IMR-90 (cell line): ENCODE measurements around a stretch of chr9.

- RRBS: no CpG with 5 or more reads among the region's 5 CpGs
CAGE:
- cytosol, long polyA plus RNA: no peak
- long polyA plus RNA: no peak
- nucleus, long polyA plus RNA: no peak
These were observed 26.0 kb upstream of the GLDC start for GRCh38 chr9:6671461-6671904.

GRCh38 chr9:6681143-6681836, 35.8 kb upstream of the GLDC start:
- RRBS: 4% methylated on average over 4 of the region's 65 CpGs
CAGE:
- cytosol, long polyA plus RNA: no peak
- long polyA plus RNA: no peak
- nucleus, long polyA plus RNA: no peak

DNA sequence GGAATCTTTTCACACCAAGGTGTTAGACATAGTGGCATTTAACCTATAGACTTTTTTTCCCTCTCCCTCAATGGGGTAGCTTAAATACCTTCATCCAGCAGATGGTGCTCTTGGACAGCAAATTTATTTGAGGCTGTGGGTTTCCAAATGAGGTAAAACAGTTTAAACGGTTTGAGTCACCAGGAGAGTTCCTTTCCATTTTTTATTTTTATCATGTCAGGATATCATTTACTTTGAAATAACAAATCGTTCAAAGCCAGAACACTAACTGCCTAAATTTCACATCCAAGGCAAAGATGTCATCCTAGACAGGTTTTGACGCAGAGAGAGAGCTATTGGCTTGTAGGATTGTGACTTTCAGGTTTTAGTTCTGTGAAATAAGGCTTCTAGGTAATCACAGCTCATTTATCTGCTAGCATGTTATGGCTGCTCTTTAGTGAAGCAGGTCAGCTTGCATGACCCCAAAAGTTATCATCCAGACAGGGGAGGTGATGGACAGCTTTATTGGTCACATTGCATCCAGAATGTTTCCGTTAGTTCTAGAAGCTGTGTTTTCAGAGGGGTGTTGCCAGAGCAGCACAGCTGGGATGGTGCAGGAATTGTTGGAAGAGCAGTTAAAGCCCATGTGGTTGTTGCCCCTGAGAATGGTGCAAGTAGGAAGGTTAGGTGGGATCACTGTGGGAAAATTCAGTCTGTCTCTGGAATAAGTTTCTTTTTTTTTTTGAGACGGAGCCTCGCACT, 69.8 kb downstream of the KDM4C start:
- RRBS: no CpG with 5 or more reads among the region's 6 CpGs
CAGE:
- cytosol, long polyA plus RNA: no peak
- long polyA plus RNA: no peak
- nucleus, long polyA plus RNA: no peak

GRCh38 chr9:7316189-7316495, 483.4 kb downstream of the DMAC1 start:
- RRBS: no CpG with 5 or more reads among the region's 2 CpGs
CAGE:
- cytosol, long polyA plus RNA: no peak
- long polyA plus RNA: no peak
- nucleus, long polyA plus RNA: no peak

DNA sequence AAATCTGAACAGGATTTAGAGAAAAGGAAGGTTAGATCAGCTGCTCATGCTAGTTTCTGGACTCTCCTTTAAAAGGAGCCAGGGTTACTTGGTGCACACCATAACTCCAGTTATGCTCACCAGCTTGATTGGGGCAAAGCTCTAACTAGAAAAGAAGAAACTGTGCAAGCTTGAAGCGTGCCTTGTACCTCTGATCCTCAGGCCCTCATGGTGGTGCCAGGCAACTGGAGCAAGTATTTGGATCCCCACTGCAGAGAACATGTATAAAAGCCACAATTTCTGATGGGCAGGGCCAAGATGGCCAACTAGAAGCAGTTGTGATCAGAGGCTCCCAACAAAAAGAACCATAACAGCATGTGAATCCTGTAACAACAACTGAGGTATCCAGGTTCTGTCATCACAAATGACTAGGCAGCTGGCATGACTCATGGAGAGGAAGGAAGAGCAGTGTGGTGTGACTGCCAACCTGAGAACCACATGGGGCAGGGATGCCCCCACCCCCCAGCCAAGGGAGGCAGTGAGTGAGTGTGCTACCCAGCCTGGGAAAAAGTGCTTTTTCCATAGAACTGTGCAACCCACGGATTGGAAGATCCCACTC, 79.8 kb upstream of the DMAC1 start:
- RRBS: no CpG with 5 or more reads among the region's 2 CpGs
CAGE:
- cytosol, long polyA plus RNA: no peak
- long polyA plus RNA: no peak
- nucleus, long polyA plus RNA: no peak

DNA sequence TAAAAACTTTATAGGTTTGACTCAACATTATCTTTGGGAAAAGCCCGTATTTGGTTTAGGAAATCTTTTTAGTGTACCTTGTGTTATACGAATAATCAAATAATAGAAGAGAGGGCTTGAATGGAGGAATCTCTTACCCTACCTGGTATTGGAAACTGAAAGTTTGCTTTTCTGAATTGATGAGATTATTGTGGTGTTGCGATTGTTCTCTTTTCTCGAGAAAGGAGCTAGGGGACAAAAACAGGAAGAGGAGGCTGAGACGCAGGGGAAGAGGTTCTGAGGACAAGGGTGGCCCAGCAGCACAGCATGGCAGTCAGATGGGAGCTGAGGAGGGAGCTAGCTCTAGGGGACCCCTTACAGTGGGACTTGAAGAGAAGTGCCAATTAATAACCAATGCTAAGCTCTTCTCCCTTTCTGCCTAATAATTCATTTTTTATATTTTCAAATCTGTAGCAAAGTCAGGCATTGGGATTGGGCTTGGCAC, 183.3 kb upstream of the DMAC1 start:
- RRBS: no CpG with 5 or more reads among the region's 5 CpGs
CAGE:
- cytosol, long polyA plus RNA: no peak
- long polyA plus RNA: no peak
- nucleus, long polyA plus RNA: no peak

DNA sequence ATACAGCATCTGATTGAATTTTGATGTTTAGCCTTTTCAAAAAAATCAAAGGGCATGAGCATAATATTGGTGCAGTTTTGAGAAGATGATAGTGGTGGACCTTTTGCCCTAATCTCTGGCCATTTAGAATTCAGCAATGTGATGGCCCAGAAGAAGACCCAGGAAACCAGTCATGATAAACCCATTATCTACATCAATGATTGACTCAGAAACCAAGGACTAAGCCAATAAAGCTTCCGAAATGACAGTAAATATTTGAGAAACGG, 1158.7 kb upstream of the DMAC1 start:
- RRBS: no CpG with 5 or more reads among the region's 2 CpGs
CAGE:
- cytosol, long polyA plus RNA: no peak
- long polyA plus RNA: no peak
- nucleus, long polyA plus RNA: no peak

DNA sequence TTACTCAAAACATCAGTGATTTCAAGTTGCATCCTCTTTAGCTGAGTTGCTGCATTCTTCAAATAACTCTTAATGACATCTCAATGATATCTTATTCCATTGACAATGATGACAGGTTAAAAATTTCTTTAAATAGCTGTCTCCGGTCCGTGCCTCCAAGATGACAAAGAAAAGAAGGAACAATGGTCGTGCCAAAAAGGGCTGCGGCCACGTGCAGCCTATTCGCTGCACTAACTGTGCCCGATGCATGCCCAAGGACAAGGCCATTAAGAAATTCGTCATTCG, 1291.1 kb upstream of the DMAC1 start:
- RRBS: no CpG with 5 or more reads among the region's 9 CpGs
CAGE:
- cytosol, long polyA plus RNA: no peak
- long polyA plus RNA: no peak
- nucleus, long polyA plus RNA: start-site peak on the plus strand centred at position 137 of the sequence, 5 bp wide, 1,346 and 1,315 reads in 2 replicates

DNA sequence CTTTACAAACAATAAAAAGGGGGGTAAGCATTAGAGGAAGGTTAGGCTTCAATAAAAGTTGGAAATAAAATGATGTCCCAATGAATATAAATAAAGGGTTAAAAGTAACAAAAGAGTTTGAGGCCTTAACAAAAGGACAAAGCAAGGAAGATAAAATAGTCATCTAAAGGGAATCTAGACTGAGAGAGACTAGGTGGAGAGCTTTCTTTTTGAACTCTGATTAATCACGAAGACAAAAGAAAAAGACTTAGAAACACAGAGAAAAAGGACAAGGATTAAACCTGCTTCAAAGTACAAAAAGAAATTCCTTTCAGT, 813.2 kb downstream of the PTPRD start:
- RRBS: no CpG with 5 or more reads among the region's 1 CpG
CAGE:
- cytosol, long polyA plus RNA: no peak
- long polyA plus RNA: no peak
- nucleus, long polyA plus RNA: no peak

DNA sequence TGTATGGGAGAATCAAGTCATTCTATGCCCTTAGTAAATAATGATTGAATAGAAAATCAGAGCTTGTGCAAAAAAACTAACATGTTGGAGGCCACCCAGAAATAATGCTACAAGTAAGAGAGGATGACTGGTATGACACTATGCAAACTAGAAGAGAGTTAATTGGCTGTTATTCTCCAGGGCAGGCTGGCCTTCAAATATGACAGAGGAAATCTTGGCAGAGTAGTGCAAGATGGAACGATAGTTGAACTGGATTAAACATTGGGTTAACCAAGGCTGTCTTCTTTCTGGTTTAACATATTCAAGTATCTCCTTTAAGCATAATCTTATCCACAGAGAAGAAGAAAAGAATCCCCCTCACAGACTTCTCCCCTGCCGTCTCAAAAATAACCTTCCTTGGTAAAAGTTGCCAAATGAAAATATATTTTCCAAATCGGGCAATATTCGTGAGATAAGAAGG, 196.1 kb downstream of the MPDZ start:
- RRBS: no CpG with 5 or more reads among the region's 4 CpGs
CAGE:
- cytosol, long polyA plus RNA: no peak
- long polyA plus RNA: no peak
- nucleus, long polyA plus RNA: no peak

DNA sequence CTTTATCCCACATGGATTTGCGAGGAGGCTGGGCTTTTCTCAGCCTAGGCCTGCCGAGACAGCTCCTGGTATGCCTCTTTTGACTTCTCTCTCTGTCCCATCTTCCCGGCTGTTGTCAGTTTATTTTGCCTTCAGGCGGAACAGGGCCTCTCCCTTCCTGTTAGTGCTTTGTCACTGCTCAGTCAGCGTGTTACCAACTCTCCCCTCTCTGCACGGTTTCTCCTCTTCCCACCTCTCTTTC, 234.2 kb upstream of the MPDZ start:
- RRBS: no CpG with 5 or more reads among the region's 6 CpGs
CAGE:
- cytosol, long polyA plus RNA: no peak
- long polyA plus RNA: no peak
- nucleus, long polyA plus RNA: no peak

DNA sequence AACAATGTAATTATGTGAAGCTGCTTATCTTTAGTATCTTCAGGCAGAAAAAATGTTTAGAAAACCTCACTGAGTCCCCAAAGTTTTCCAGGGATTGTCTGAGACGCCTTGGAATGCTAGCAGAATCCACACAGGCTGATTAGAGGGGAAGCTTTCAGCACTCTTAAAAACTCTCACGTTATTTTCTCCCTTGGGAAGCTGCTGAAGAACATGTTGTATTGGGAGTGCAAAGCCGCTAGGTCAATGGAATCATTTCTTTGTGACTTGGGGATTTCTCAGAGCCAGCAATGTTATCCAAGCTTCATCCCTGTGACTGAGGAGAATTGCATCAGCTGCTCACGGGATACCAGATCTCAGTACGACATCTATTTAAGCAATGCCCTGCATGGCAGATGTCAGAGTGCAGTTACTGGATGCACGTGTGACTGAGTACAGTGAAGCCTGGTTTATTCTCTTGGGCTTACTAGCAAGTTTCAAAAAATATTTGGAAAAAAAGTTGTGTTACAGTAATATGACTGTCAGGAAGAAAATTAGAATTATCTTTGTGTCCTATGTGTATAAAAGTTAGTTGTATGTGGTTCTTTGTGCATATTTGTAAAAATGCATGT, 426.5 kb upstream of the MPDZ start:
- RRBS: no CpG with 5 or more reads among the region's 6 CpGs
CAGE:
- cytosol, long polyA plus RNA: no peak
- long polyA plus RNA: no peak
- nucleus, long polyA plus RNA: no peak

- RRBS: no CpG with 5 or more reads among the region's 6 CpGs
CAGE:
- cytosol, long polyA plus RNA: no peak
- long polyA plus RNA: no peak
- nucleus, long polyA plus RNA: no peak
These were observed 286.9 kb downstream of the NFIB start for GRCh38 chr9:14026885-14027602.

DNA sequence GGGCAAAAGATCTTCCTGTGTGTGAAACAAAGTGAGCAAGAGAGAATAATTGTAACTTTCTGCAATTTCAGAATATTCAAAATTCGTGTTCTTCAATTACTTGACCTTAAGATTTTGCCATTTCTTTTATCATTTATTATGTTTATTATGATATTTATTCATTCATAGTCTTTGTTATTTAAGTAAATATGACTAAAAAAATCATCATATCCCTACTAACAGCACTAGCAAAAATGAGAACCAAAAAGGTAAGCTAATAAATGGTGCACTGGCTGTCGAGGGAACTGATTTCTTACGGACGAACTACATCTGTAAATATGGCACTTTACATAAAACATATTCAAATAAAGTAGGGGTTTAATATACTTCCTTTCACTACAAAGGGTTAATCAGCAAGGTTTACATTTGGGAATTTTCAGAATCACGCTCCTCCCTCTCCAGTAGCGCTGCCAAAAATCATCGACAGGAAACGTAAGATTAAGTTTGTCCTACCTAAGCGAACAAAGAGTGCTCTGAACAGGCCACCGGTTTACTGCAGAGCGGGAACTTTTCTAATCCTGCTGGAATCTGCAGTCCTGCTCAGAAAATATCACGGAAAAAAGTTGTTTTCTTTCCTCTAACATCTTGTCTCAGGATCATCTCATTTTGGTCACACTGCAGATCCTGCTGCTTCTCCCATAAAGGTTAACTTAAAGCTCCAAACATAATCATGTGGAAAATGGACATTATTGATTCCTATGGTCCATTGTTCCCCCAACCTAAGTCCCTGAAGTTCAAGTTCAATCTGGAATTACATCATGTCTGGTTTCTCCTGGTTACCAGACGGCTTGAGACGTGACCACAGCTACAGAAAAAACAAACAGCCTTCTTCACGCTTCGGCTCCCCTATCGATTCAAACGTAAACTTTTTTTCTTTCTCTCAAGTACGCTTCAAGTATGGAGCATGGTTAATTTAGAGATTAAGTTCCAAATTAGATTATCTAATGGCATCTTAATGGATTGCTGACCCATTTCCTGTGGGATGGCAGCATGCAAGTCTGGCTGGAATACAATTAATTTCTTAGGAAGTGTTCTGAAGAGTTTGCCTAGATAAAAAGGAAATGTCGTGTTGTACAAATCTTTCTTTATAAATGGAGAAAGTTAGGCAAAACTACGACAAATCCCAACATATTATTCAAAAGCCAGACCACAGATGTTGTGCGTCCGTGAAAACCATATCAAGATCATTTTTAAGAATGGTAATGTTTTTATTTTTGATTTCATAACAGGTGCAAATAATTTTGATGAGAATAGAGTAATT, 217.6 kb downstream of the NFIB start:
- RRBS: no CpG with 5 or more reads among the region's 23 CpGs
CAGE:
- cytosol, long polyA plus RNA: no peak
- long polyA plus RNA: no peak
- nucleus, long polyA plus RNA: no peak

- RRBS: no CpG with 5 or more reads among the region's 8 CpGs
CAGE:
- cytosol, long polyA plus RNA: no peak
- long polyA plus RNA: no peak
- nucleus, long polyA plus RNA: no peak
These were observed 73.5 kb downstream of the NFIB start for GRCh38 chr9:14240226-14241059.

- RRBS: no CpG with 5 or more reads among the region's 1 CpG
CAGE:
- cytosol, long polyA plus RNA: no peak
- long polyA plus RNA: no peak
- nucleus, long polyA plus RNA: no peak
These were observed 57.4 kb downstream of the NFIB start for GRCh38 chr9:14256519-14256960.

- RRBS: no CpG with 5 or more reads among the region's 6 CpGs
CAGE:
- cytosol, long polyA plus RNA: no peak
- long polyA plus RNA: no peak
- nucleus, long polyA plus RNA: no peak
These were observed 86.7 kb upstream of the NFIB start for GRCh38 chr9:14400688-14400981.

- RRBS: no CpG with 5 or more reads among the region's 6 CpGs
CAGE:
- cytosol, long polyA plus RNA: no peak
- long polyA plus RNA: no peak
- nucleus, long polyA plus RNA: no peak
These were observed 51.2 kb upstream of the FREM1 start for GRCh38 chr9:14961290-14961942.

- RRBS: no CpG with 5 or more reads among the region's 1 CpG
CAGE:
- cytosol, long polyA plus RNA: no peak
- long polyA plus RNA: no peak
- nucleus, long polyA plus RNA: no peak
These were observed 42.4 kb downstream of the SNAPC3 start for GRCh38 chr9:15464913-15465561.

DNA sequence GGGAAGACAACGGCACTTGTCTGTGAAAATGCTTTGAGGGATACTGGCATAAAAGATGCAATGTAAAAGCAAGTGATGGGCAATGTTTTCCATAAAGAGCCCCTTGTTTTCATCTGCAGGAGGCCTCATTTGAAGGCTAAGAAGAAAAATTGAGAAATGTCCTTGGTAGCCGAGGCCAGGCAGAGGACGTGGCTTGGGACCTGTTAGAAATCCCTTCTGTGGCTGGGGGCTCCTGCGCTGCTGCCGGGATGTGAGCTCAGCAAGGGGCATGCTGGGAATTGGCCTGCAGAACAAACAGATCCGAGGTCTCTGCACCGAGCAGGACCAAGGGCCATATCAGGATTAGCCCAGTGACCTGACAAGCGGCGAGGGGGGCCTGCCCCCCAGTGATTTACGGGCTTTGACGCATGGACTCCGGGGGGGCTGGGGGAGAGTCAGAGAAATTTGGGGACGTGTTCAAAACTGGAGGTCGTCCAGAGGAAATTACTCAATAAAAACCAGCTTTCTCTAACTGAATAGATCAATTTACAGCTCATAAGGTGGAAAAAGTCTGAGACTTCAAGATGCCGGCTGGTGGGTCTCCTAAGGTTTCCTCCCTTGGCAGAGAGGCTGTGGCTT, 550.7 kb downstream of the CCDC171 start:
- RRBS: no CpG with 5 or more reads among the region's 15 CpGs
CAGE:
- cytosol, long polyA plus RNA: no peak
- long polyA plus RNA: no peak
- nucleus, long polyA plus RNA: no peak